ENCODE results near the genes COPS4 and SLC10A6.

DNA sequence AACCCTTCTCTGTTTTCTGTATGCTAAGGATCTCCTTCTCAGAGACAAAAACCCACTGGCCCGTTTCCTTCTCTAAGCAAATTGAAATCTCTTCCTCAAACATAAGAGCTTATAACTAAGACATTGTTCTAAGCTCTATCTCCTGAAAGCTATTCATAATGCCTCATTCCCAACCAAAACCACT, 805 bp upstream of the THAP9 start:
CAGE:
- cytosol, long polyA minus RNA, result no peak
- cytosol, long polyA plus RNA, result no peak
- long polyA plus RNA, result no peak
- nucleus, long polyA minus RNA, result no peak
- nucleus, long polyA plus RNA, result no peak

CAGE:
- cytosol, long polyA minus RNA, result start-site peak on the plus strand at chr4:83035199-83035222, 80 reads
- cytosol, long polyA plus RNA, result no peak
- long polyA plus RNA, result start-site peak on the plus strand at chr4:83035189-83035217, 102 and 302 reads in 2 replicates
- nucleus, long polyA minus RNA, result start-site peak on the plus strand at chr4:83035199-83035205, 46 reads
- nucleus, long polyA plus RNA, result start-site peak on the plus strand at chr4:83035099-83035217, 446 and 127 reads in 2 replicates
These were observed at the start of gene COPS4 for GRCh38 chr4:83034958-83035542. Gene COPS4, plus strand, starts transcription at chr4:83035183.

DNA sequence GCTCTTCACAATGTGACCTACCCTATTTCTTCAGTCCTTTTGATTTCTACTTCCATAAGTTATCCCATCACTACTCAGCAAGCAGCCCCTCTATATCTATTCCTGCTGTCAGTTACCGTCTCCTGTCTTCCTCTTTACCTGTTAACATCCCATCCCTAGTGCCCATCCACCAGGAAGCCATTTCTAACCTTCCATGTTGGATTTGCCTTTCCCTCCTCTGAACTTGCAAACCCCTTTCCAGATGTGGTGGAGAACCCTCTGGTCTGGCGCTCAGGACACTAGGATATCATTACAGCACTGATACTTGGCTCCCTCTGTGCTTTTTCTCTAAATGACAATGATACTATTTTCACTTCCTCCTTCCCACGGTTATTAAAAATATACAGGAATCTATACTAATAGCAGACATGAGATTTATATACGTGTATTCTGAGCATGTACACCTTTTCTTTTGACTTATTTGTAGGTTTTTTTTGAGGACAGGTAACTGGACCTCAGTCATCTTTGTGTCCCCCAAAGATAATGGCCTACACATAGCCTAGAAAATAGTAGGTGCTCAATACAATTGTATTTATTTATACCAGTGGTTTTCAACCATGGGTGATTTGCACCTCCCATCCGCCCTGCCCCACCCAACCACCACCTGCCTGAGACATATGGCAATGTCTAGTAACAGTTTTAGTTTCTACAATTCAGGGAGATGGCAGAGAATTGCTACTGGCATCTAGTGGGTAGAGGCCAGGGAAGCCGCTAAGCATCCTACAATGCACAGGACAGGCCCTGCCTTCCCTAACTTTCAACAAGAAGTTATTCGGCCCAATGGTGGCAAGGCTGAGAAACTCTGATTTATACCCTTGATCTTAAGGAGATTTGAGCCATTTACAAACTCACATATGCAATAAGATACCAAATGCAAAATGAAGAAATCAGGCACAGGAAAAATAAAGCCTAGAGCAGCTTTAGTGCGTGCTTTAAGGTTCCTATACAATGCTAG, 60.5 kb upstream of the PLAC8 start:
CAGE:
- cytosol, long polyA minus RNA, result no peak
- cytosol, long polyA plus RNA, result no peak
- long polyA plus RNA, result no peak
- nucleus, long polyA minus RNA, result no peak
- nucleus, long polyA plus RNA, result no peak

DNA sequence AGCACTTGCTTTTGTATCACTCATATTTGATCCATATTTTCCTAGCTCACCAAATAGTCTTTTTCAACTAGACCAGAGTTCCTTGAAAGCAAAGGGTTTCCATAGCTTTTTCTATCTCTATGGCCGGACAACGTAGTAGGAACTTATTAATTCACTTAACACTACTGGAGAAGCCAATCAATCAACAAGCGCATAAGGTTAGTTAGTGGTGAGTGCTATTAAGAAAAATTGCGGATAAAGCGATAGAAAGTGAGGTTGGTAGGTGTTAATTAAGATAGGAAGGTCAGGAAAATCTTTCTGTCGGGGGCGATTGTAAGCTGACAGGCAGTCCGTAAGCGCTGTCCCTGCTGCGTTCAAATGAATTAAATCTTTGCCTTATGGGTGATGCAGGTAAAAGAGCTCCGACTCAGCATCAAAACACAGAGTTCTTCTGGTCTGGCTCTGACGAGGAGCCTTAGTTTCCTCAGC, 982 bp downstream of the COQ2 start:
CAGE:
- cytosol, long polyA minus RNA, result no peak
- cytosol, long polyA plus RNA, result no peak
- long polyA plus RNA, result no peak
- nucleus, long polyA minus RNA, result no peak
- nucleus, long polyA plus RNA, result no peak

GRCh38 chr4:83417489-83417688, 38.2 kb downstream of the HELQ start:
CAGE:
- cytosol, long polyA minus RNA, result no peak
- cytosol, long polyA plus RNA, result no peak
- long polyA plus RNA, result no peak
- nucleus, long polyA minus RNA, result no peak
- nucleus, long polyA plus RNA, result no peak

GRCh38 chr4:83504402-83504757, 19.5 kb upstream of the ABRAXAS1 start:
CAGE:
- cytosol, long polyA minus RNA, result no peak
- cytosol, long polyA plus RNA, result no peak
- long polyA plus RNA, result no peak
- nucleus, long polyA minus RNA, result no peak
- nucleus, long polyA plus RNA, result no peak

GRCh38 chr4:83538297-83539263, 2.7 kb downstream of the GPAT3 start:
CAGE:
- cytosol, long polyA minus RNA, result no peak
- cytosol, long polyA plus RNA, result no peak
- long polyA plus RNA, result no peak
- nucleus, long polyA minus RNA, result no peak
- nucleus, long polyA plus RNA, result no peak

GRCh38 chr4:84496640-84497588, 2.2 kb downstream of the NKX6-1 start:
CAGE:
- cytosol, long polyA minus RNA, result no peak
- cytosol, long polyA plus RNA, result no peak
- long polyA plus RNA, result no peak
- nucleus, long polyA minus RNA, result no peak
- nucleus, long polyA plus RNA, result no peak

DNA sequence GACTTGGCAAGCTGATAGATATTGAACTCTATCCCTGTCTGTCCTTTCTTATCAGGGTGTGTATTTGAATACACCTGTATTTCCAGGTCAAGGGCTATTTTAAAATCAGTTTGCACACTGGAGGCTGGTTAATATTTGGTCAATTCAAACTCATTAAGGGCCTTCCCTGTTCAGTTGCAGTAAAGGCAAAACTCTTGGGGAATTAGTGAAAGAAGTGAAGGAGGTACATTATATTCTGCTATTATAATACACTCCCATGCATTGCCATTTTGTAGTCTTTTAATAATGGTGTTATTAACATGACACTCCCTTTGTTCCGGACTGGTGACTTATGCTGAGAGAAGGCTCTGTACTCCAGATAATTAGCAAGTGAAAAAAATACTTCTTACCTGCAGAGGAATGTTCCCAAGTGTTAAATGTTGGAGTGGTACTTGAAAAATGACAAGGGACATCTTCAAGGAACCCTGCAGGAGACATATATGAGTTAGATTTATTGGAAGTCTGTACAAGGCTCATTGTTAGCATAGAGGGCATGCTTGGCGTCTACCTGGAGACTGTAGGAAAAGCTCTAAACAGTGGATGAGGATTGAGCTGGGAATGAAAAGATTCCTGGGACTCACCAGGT, 2.6 kb downstream of the CDS1 start:
CAGE:
- cytosol, long polyA minus RNA, result no peak
- cytosol, long polyA plus RNA, result no peak
- long polyA plus RNA, result no peak
- nucleus, long polyA minus RNA, result no peak
- nucleus, long polyA plus RNA, result no peak

GRCh38 chr4:84683844-84684155, 100.9 kb downstream of the CDS1 start:
CAGE:
- cytosol, long polyA minus RNA, result no peak
- cytosol, long polyA plus RNA, result no peak
- long polyA plus RNA, result no peak
- nucleus, long polyA minus RNA, result no peak
- nucleus, long polyA plus RNA, result no peak

DNA sequence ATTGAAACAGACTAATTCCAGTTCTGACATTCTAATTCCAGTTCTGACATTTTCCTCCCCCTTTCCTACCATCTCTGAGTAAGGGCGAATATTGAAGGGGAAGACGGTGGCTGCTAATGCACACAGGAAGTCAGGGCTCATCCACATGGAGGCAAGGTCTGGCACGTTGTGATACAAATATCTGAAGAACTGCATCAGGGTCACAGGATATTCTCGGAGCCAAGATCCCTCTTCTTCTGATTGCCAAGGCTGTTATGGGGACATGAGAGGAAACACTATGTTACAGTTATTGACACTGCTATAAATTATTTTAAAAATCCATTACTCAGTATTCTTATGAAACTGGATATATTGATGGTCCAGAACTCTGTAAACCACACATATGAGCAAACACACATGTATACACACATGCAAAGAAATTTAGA, 170.7 kb downstream of the CDS1 start:
CAGE:
- cytosol, long polyA minus RNA, result no peak
- cytosol, long polyA plus RNA, result no peak
- long polyA plus RNA, result no peak
- nucleus, long polyA minus RNA, result no peak
- nucleus, long polyA plus RNA, result no peak

GRCh38 chr4:84916130-84916733, 50.3 kb downstream of the WDFY3 start:
CAGE:
- cytosol, long polyA minus RNA, result no peak
- cytosol, long polyA plus RNA, result no peak
- long polyA plus RNA, result no peak
- nucleus, long polyA minus RNA, result no peak
- nucleus, long polyA plus RNA, result no peak

DNA sequence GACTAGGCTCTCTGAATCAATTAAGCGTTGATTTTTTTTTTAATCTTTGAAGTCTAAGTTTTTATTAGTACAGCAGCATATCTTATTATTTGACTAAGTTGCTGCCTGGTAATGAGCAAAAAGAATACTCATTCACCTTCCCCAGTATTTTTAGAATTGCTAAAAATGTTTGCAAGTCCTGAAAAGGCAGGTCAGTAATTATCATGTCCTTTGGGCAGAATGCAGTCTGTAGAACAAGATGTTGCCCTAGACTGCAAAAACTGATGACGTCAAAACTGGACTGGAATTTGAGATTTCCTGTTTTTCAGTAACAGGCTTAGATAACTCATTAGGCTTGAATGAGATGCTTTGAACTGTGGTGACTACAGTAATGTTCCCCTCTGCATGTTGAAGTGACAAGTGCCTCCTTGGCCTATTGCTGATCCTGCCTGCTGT, 128.9 kb downstream of the ARHGAP24 start:
CAGE:
- cytosol, long polyA minus RNA, result no peak
- cytosol, long polyA plus RNA, result no peak
- long polyA plus RNA, result no peak
- nucleus, long polyA minus RNA, result no peak
- nucleus, long polyA plus RNA, result no peak

GRCh38 chr4:85928805-85929663, 430.8 kb downstream of the MAPK10 start:
CAGE:
- cytosol, long polyA minus RNA, result no peak
- cytosol, long polyA plus RNA, result no peak
- long polyA plus RNA, result no peak
- nucleus, long polyA minus RNA, result no peak
- nucleus, long polyA plus RNA, result no peak

GRCh38 chr4:86586009-86586627, 8.0 kb upstream of the PTPN13 start:
CAGE:
- cytosol, long polyA minus RNA, result no peak
- cytosol, long polyA plus RNA, result no peak
- long polyA plus RNA, result no peak
- nucleus, long polyA minus RNA, result no peak
- nucleus, long polyA plus RNA, result no peak

DNA sequence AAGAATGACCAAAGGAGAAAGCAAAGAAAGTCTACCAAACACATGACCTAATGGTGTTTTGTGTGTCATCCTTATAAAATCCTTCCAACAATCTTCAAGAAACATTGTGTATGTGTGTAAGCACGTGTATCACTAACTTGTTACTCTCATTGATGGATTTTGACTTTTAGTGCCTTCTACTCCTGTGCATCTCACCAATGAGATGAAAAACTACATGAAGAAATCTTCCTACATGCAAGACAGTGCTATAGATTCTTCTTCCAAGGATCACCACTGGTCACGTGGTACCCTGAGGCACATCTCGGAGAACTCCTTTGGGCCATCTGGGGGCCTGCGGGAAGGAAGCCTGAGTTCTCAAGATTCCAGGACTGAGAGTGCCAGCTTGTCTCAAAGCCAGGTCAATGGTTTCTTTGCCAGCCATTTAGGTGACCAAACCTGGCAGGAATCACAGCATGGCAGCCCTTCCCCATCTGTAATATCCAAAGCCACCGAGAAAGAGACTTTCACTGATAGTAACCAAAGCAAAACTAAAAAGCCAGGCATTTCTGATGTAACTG, 86.5 kb downstream of the SLC10A6 start:
CAGE:
- cytosol, long polyA minus RNA, result no peak
- cytosol, long polyA plus RNA, result no peak
- long polyA plus RNA, result no peak
- nucleus, long polyA minus RNA, result no peak
- nucleus, long polyA plus RNA, result no peak

DNA sequence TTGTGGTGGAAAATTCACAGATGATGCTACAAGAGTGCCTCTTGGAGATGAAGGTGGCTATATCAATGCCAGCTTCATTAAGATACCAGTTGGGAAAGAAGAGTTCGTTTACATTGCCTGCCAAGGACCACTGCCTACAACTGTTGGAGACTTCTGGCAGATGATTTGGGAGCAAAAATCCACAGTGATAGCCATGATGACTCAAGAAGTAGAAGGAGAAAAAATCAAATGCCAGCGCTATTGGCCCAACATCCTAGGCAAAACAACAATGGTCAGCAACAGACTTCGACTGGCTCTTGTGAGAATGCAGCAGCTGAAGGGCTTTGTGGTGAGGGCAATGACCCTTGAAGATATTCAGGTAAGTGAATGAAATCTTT, 41.7 kb downstream of the SLC10A6 start:
CAGE:
- cytosol, long polyA minus RNA, result no peak
- cytosol, long polyA plus RNA, result no peak
- long polyA plus RNA, result no peak
- nucleus, long polyA minus RNA, result no peak
- nucleus, long polyA plus RNA, result no peak

GRCh38 chr4:86831108-86831816, 17.9 kb downstream of the SLC10A6 start:
CAGE:
- cytosol, long polyA minus RNA, result no peak
- cytosol, long polyA plus RNA, result no peak
- long polyA plus RNA, result no peak
- nucleus, long polyA minus RNA, result no peak
- nucleus, long polyA plus RNA, result no peak

CAGE:
- cytosol, long polyA minus RNA, result start-site peak on the minus strand at chr4:86848829-86848892, 45 reads; start-site peak on the minus strand at chr4:86849106-86849149, 28 reads
- cytosol, long polyA plus RNA, result no peak
- long polyA plus RNA, result start-site peak on the minus strand at chr4:86848850-86849167, 400 and 211 reads in 2 replicates; start-site peak on the minus strand at chr4:86849350-86849389, 80 and 118 reads in 2 replicates
- nucleus, long polyA minus RNA, result start-site peak on the minus strand at chr4:86848838-86848914, 285 reads; start-site peak on the minus strand at chr4:86849018-86849166, 309 reads; start-site peak on the minus strand at chr4:86849369-86849384, 30 reads
- nucleus, long polyA plus RNA, result start-site peak on the minus strand at chr4:86848792-86849403, 704 and 1,044 reads in 2 replicates
These were observed at the start of gene SLC10A6 for GRCh38 chr4:86848746-86849871. Gene SLC10A6, minus strand, starts transcription at chr4:86849384.

DNA sequence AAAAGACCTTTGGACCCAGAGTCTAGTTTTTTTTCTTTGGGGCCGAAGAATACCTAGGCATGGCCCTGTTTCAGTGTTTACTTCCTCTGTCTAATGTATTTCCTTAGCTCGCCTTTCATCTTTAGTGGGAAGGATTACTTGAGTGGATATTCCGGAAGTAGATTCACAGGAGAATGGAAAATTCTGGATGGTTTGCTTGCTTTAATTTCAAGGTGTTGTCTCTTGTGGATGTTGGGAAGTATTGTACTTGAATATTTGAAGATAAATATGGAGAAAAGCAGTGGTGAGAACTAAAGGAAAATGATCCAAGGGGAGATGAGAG, 1.7 kb downstream of the AFF1 start:
CAGE:
- cytosol, long polyA minus RNA, result no peak
- cytosol, long polyA plus RNA, result no peak
- long polyA plus RNA, result no peak
- nucleus, long polyA minus RNA, result no peak
- nucleus, long polyA plus RNA, result no peak